Diencephalon (tissue), 2 donors: ENCODE data around the genes ZNF280C, OR13H1, USP26, CCDC160 and SAGE1.

DNA sequence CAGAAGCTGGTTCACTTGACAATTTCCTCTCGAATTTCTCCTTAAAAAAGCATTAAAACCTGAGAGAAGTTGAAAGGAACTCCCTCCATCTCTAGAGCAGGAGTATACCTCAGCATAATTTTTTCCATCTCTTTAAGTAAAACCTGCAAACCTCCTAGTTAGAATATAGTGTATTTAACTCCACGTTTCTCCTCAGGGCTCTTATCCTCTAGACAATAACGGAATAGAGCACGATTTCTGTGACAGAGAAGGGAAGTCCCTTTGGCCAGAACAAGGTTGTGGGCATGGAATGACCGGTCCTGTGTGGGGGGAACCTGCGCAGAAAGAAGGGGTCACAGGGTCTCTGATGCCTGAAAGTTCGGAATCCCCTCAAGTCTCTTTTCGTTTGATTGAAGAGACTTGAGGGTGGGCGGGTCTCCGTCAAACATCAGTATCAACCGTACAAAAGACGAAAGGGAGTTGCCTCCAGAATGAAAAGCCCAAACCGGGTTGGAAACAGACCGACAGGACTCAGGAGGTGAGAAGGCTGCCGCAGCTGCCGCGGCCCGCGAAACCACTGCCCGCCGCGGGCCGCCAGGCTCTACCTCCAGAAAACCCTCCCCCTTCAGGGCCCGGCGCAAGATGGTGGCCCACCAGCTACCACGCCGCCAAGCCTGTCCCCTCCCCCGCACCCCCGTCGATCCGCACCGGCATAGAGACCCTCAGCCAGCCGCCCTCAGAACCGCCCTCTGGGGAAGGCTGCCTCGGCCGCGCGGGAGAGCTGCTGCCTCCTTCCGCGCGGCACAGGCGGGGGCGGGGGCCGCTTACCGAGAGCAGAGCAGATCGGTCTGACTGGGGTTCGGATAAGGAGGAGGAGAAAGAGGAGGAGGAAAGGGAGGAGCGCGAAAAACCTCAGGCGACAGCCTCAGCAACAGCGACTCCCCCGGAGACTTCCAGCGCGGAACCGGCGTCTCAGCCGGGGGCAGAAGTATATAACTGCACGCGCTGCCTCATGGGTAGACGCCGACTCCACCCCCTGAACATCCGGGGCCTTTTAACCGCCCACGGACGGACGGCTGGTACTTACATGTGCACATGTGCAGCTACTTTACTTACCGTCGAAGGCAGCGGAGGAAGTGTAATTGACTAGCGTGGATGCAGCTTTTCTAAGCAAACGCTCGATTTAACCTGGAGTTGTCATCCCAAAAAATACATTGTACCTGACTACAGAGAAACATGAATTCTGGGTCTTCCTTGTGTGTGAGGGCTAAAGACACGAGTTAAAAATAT, at the start of gene ZNF280C:
TSS of gene ZNF280C (minus strand) at position 945 of the 1,269 bp plus-strand sequence.
- RAMPAGE, long total RNA, result start-site peak on the minus strand centred at position 826 of the sequence, 15 bp wide, 49 and 47 reads in 2 replicates

GRCh38 chrX:130669629-130669935, 233.4 kb downstream of the ENOX2 start:
- RAMPAGE, long total RNA, result no peak

- RAMPAGE, long total RNA, result no peak
Observed at GRCh38 chrX:130887067-130887810, 15.8 kb downstream of the ENOX2 start.

DNA sequence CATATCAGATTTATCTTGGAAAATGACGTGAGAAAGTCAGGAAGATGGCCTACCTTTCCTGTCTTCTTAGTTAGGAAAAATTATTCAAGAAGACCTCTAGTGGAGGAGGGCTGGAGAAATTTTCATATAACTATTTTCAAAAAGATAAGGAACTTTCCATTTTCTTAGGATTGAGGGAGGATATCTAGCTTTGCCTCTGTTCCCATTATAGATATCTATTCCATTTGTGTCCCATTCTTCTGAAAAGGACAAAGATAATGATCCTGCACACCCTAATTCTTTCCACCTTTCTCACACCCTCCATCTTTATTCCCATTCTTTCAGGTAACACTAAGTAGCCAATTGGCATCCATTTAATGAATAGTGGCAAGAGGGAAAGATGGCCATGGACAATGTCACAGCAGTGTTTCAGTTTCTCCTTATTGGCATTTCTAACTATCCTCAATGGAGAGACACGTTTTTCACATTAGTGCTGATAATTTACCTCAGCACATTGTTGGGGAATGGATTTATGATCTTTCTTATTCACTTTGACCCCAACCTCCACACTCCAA, at the start of gene OR13H1:
TSS of gene OR13H1 (plus strand) at position 380 of the 554 bp plus-strand sequence.
- RAMPAGE, long total RNA, result no peak

GRCh38 chrX:131812669-131813525, 210.2 kb upstream of the STK26 start:
- RAMPAGE, long total RNA, result no peak

- RAMPAGE, long total RNA, result no peak
Observed at GRCh38 chrX:132119693-132120103, 8.1 kb downstream of the FRMD7 start.

DNA sequence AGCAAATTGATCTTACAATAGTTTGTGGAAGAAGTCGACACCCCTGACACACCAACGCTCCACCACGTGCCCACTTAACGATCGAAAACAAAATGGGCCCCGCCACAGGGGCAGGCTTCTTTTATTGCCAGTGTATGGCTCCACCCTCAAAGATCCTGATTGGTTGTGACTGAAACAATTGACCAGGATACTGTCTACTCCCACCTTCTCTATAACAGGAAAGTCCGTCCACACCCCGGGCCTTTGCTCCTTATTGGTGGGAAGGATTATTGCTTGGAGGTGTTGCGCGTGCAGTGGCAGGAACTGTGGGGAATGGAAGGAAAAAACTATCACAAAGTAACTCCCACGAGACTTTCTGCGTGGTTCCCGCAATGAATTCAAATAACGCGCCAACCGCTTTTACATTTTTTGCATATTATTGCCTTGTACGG, at the start of gene USP26:
TSS of gene USP26 (minus strand) at position 96 of the 431 bp plus-strand sequence.
- RAMPAGE, long total RNA, result no peak

- RAMPAGE, long total RNA, result no peak
Observed at GRCh38 chrX:133414097-133414791, 1.0 kb downstream of the GPC4 start.

- RAMPAGE, long total RNA, result no peak
Observed at GRCh38 chrX:133445562-133445888, 30.2 kb upstream of the GPC4 start.

GRCh38 chrX:133495616-133496047, 80.3 kb upstream of the GPC4 start:
- RAMPAGE, long total RNA, result no peak

DNA sequence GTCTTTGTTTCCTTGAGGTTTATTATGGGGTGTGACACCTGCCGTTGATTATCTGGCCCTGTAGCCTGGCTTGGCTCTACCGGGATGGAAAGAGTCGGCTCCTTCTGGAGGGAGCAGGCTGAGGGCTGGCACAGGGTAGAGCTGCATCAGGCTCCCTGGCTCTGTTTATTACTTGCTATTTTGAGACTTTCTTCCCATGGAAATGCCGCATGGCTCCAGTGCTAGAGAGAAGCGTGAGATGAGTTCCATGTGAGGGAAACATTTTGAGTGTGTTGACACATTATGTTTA, 80.7 kb upstream of the GPC4 start:
- RAMPAGE, long total RNA, result no peak

- RAMPAGE, long total RNA, result no peak
Observed at GRCh38 chrX:133638221-133638635, 222.9 kb upstream of the GPC4 start.

DNA sequence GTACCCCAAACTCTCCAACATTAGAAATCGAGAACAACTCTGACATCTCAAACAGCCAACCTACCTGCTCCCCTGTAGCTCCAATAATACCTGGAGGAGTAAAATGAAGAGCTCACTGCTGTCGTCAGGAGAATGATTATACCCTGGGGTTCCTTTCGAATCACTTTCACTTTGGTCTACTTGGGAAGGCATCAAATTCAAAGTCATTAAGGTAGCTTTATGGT, 261.8 kb upstream of the GPC4 start:
- RAMPAGE, long total RNA, result no peak

DNA sequence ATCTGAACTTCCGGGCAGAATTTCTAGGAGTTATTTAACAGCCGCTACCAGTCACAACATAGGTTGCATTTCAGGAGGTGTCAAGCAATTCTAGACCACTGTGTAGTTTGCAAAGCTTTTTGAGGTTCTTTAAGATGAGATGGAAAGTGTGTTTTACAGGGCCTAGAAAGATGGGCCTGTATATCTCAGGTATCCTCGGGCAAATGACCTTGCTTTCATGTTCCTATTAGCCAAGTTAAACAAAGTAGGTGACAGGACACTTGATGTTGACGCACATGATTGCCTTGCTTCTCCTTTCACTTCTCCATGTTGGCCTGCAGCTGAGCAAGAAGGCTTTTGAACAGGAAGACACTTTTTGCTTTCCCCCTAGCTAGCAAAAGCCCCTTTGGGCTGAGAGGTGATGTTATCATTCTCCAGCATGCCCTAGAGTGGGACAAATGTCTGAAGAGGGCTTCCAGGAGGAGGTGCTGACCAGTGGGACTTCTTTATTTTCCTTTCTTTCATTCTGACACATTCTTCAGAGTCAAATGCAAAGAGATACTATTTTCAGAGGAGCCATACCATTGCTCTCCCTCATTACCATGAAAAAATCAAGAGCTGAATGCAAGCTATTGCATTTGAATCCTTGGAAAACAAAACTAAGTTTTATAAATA, 202.1 kb downstream of the GPC3 start:
- RAMPAGE, long total RNA, result no peak

DNA sequence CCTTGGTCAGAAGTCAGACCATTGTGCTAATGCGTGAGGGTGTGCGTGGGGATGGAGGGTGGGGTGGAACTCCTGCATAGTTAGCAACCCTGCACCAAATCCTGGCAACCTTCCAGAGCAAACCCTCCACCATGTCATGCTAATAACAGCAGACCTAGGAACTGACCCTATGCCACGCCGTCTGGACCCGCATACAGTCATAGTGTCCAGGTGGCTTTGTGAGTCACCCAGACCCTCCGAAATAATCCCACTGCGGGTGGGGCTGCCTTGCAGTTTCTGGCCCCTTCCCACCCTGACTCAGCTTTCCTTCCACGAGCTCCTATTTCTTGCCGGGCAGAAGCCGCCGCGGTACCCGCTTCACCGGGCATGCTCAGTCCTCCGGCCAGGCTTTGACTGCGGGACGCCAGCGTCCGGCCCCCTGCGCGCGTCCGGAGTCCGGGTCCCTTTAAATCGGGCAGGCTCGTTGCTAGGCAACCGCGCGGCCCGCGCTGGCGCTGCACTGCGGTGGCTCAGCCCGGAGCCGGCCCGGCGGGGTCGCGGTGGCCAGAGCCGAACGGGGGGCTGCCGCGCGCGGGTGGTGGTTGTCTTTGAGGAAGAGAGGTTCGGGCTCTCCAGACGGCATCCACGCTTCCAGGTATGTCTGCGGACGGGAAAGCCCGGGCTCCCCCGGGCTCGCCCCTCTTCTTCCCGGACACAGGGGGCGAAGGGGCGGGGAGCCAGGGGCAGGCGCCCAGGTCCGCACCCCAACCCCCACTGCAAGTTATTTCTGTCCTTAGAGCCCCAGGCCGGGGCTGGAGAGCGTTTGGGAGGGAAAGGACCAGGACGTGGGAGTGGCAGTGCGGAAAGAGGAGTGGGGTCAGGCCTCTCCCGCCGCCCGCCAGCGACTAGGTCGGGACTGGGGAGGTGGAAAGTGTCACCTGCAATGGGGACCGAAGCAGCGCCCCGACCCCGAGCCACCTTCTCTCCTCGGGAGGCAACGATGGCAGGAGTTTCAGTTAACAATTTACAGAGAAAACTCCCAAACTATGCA, at the start of gene CCDC160:
TSS of gene CCDC160 (plus strand) at position 473 of the 1,030 bp plus-strand sequence.
- RAMPAGE, long total RNA, result no peak

DNA sequence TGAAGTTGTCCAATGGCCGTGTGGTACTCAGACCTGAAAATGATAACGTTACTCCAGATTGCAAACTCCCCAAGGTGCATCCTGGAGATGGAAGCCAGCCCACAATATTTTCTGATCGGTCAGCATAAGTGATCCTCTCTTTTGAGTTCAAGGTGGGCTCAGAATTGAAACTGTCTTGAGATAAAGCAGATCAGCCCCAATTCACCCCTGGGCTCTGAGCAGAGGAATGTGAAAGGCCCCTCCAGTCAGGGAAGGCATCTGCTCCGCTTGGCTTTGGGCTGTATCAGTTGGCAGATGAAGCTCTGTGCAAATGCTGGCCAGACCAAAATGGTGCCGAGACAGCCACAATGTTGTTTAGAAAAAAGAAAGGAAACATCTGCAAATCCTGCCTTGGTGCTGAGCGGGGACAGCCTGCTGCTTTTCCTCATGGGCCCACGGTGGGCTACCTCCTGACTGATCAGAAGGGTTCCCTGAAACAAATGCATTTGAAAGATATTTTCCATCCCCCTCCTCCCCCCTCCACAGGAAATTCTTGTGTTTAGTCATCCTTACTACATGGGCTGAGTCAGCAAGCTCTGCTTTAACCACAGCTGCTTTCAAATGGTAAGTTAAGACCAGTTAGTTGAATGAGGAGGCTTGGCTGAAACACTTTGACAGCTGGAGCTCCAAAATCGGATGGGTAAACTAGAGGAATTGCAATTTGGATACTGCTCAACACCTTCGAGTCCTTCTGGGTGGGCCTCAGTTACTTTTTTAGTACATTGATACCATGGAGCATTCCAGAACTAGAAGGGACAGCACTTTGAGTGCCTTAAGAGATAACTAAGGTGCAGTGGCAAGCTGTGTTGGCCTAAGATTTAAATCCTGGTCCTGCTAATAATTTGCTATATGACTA, 36.2 kb downstream of the PLAC1 start:
- RAMPAGE, long total RNA, result no peak

DNA sequence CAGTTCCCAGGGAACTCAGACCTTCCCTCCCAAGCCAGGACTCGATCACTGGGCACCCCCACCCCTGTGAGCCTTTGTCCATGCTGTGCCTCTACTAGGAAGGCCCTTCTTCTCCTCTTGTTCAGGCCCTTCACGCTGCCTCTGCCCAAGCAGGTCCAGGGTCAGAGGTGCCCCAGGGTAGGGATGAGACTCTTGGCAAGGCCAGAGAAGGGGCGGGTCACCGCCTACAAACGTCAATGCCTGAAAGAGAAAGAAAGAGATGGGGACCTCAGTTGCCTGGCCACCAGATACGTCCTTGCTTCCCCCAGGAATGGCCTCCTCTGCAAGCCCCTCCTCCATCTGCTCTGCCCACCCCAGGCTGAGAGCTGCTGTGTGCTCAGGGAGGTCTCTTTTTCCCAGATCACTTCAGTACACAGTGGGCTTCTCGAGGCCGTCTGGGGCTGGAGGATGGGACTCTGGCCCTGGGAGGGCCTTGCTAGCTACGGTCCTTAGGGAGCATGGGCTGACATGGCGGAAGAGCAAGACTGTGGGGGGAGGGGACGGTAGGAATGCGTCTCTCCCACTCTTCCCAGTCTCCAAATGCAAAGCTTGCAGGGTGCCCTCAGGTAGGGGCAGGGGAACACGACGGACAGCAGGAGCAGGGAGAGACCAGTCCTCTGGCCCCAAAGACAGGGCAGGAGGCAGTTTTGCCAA, 1.5 kb downstream of the SMIM10L2B start:
- RAMPAGE, long total RNA, result no peak

- RAMPAGE, long total RNA, result no peak
Observed at GRCh38 chrX:135326294-135327248, 17.3 kb downstream of the ETDC start.

- RAMPAGE, long total RNA, result no peak
Observed at GRCh38 chrX:135521318-135522468, 1.2 kb downstream of the INTS6L start.

DNA sequence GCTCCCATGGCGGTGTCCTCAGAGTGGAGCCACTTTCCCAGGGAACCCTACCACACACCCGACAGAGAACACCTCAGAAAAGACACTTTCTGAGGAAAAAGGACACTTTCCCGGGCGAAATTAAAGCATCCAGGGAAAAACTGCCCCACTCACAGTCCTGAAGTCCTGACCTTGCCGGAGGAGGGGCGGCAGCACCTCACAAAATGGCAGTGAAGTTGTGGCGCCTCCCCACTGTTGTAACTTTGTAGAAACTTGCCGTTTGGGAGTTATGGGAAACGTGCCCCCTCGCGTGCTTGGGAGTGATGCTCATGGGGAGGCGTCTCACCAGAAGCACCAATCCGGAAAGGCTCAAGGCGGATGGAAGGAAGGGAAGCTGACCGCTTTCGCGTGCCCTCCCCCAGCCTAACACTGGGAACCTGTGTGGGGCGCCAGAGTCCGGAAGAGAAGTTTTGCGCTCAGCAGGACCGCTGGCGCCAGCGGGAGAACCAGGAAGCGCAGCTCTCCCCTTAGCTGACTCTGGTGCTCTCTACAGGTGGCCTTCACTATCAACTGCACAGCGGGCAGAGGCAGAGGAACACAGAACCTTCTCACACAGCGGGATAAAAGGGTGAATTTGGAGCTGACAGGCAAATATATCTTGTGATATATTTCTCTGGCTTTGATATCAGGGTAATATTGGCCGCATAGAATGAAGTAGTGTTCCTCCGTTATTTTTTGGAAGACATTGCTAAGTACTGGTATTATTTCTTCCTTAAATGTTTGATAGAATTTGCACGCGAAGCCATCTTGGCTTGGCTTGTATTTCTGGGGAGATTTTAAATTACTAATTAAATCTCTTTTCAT, at the start of gene SAGE1:
TSS of gene SAGE1 (plus strand) at position 542 of the 843 bp plus-strand sequence.
- RAMPAGE, long total RNA, result no peak